Occipital lobe (tissue), 2 donors: Measurements from ENCODE around the genes MSANTD4 and ACAT1.

DNA sequence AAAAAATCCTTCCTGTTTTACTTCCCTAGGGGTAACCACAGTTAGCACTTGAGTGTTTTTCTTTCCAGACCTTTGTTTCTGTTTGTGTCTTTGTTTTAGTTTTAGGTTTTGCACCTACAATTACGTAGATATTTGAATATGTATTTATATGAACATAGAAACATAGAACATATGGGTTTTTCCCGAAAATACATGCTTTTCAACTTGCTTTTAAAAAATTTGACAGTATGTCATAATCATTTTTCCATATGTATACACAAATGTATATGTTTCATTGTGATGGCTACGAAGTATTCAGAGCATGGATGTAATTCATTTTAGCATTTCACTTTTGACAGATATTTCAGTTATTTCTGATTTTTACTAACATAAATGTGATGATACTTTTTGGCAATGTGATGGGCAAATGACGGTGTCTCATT is 12.7 kb upstream of the TMEM123 start:
- RAMPAGE, long total RNA, result no peak

DNA sequence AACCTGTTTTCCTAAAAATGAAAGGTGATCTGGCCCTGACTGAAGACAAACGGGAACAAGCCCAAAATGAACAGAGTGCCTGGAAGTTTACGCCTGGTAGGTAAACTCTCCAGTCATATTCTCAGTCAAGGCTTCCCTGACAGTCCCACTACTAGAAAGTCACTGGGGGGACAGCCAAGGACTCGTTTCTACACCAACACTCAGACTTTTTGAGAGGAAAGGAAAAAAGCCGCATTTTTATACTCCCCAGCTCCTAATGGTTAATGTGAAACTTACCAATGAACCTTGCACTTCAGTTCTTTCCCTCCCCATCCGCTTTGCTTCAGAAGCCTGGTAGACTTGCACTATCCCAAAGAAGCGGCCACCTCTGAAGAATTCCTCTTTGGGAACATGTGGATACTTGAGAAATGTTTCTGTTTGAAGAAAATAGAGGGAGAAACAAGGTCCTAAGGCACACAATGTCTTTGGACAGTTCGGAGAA is 11.4 kb downstream of the MMP3 start:
- RAMPAGE, long total RNA, result no peak

GRCh38 chr11:103055728-103056202 is 36.2 kb downstream of the DCUN1D5 start:
- RAMPAGE, long total RNA, result no peak

DNA sequence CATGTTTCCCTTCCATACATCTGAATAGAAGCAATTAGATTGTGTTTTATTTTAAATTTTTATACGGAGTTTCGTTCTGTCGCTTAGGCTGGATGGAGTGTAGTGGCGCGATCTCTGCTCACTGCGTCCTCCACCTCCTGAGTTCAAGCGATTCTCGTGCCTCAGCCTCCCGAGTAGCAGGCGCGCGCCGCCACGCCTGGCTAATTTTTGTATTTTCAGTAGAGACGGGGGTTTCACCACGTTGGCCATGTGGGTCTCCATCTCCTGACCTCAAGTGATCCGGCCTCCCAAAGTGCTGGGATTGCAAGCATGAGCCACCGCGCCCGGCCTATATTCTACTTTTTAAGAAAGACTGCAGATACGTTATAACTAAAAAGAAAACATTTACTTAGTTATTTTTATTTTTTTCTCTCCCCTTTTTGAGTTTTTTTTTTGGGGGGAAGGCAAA is 781 bp downstream of the DYNC2H1 start:
- RAMPAGE, long total RNA, result no peak

- RAMPAGE, long total RNA, result no peak
These were observed 226.4 kb upstream of the DDI1 start for GRCh38 chr11:103810046-103810493.

- RAMPAGE, long total RNA, result no peak
These were observed 250.0 kb upstream of the PDGFD start for GRCh38 chr11:104413963-104414271.

DNA sequence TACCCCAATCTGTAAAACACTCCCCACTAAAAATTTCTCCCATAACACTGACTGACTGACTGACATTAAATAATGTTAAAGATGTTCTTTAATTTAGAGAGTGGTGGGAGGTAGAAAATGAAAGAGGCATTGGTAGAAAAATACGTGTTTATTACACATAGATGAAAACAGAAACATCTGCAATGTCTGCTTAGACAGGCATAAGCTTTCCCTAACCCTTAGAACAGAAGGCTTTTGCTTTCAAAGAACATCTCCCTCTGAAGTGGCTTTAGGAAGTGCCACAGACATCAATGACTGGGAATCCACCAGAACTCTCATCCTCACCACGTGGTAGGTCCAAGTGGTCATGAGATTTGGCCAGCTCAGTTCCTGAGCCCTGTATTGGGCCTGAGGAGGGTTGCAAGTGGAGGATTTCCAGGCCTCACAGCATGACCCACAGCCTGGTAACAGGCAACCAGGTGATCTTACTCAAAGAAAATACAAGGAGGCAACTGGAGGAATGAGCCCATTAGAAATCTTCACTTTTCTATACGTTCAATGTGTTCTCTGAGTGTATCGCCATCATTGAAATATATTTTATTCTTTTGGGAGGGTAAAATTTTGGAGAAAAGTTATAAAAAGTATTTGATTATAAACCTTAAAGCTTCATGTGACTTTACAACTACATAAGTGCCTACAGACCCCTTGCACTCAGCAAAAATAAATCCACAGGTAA is 1.6 kb downstream of the CASP1 start:
- RAMPAGE, long total RNA, result no peak

- RAMPAGE, long total RNA, result no peak
These were observed 38.3 kb downstream of the CARD18 start for GRCh38 chr11:105101375-105101582.

DNA sequence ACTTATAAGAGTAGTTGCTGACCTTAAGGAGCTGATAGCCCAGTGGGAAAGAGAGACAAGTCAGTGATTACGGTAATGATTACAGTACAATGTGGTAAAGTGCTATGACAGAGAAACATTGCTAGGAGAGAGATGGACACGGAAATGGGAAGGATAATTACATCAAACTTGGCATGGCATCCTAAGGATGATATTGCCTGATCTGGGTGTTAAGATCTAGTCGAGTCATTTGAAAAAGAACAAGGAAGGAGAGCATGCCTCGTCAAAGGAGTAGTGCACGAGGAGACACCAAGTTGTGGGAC is 7.9 kb downstream of the GRIA4 start:
- RAMPAGE, long total RNA, result no peak

- RAMPAGE, long total RNA, result start-site peak on the minus strand at chr11:106022195-106022221, 139 and 103 reads in 2 replicates
These were observed at the start of gene MSANTD4 for GRCh38 chr11:106021608-106022901. Gene MSANTD4, minus strand, starts transcription at chr11:106022240.

GRCh38 chr11:107391954-107392362 is 65.7 kb downstream of the CWF19L2 start:
- RAMPAGE, long total RNA, result no peak

- RAMPAGE, long total RNA, result no peak
These were observed 29.3 kb downstream of the SLN start for GRCh38 chr11:107682505-107683045.

DNA sequence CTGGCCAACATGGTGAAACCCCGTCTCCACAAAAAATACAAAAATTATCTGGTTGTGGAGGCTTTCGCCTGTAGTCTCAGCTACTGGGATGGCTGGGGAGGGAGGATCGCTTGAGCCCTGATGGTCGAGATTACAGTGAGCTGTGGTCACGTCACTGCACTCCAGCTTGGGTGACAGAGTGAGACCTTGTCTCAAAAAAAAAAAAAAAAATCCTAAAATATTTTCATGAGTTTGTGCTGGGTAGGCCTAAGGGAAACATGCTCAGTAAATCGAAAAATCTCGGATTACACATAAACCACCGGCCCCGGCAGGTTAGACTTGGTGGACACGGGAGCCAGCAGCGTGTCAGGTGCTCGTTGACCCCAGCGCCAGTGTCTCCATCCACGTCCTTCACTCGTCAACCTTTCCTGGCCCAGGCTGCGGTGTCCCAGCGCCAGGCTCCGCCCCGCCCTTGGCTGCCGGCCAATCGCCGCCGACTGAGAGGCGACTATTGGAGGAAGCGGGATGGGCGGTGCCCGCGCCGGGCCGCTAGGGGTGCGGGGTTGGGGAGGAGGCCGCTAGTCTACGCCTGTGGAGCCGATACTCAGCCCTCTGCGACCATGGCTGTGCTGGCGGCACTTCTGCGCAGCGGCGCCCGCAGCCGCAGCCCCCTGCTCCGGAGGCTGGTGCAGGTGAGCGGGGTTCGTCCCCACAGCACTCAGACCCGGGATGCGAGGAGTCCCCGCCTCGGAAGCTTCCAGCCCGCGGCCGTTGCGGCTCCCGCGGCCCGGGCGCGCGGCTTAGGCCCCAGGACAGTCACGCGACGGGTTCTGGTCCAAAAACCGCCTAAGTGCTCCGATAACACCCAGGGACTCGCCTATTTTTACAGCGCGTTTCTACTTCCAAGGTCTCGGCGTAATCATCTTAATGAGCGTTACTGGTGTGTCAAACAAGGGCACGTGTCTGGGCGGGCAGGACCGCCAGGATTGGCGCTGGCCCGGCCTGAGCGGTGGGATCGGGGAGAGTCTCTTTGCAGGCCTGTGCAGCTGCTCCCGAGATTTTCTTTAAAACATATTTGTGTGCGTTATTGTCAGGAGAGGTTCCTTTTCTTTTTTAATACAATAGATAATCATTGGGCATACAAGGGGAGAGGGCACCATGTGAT is at the start of gene ACAT1:
ACAT1 (plus strand) TSS at position 560 of the 1,144 bp plus-strand sequence.
- RAMPAGE, long total RNA, result start-site peak on the plus strand centred at position 561 of the sequence, 63 bp wide, 2,173 and 1,795 reads in 2 replicates

DNA sequence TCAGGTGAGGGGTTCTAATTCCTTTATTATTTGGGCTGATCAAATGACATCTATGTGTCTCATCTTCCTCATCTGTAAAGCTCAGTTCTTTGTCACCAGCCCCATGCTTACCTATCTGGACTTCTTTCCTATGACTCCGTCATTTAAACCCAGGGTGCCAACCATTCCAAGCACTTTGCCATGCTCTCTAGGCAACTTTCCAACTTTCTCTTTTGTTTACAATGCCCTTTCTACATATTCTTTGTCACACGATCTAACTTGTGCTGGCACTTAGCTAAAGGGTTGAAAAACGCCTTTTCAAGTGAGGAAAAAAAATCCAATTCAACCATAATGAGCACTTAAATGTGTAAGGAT is 27.9 kb downstream of the EXPH5 start:
- RAMPAGE, long total RNA, result no peak

DNA sequence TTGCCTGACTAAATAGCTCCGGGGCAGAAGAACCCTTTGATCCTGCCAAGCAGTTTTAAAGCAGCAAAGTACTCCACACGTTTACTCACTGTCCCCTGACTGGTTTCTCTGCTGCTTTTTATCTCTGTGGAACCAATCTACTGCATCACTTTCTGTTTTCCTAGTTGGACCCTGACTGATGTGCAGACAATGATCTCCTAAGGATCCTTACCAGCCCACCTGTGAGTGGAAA is 21.4 kb downstream of the EXPH5 start:
- RAMPAGE, long total RNA, result no peak

DNA sequence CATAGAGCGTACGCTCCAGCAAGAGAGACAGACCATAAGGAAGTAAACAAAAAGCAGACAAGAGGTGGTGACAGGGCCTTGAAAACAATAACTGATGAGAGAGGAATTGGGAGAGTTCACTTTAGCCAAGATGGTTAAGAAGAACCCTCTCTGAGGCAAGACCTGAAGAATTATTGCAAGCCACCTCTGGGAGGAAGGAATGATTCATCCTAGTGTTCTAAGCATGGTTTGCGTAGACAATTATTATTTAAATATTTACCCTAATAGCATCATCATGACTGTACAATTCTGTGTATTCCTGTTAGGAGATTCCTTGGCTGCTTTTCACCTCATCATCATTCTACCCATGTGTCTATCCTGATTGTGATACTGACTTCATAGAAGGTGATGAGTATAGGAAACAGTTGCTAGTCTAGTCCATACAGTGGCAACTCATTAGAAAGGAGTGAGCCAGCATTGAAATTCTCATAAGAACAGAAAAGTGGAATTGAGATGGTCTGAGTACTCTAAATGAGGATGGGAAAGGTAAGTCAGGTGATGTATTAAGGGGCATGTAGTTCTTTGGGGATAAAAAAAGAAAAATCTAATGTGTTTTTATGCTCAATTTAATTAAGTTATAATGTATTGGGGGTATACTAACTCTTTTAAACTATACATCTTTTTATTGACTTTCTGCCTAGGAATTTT is 264.5 kb downstream of the DDX10 start:
- RAMPAGE, long total RNA, result no peak

DNA sequence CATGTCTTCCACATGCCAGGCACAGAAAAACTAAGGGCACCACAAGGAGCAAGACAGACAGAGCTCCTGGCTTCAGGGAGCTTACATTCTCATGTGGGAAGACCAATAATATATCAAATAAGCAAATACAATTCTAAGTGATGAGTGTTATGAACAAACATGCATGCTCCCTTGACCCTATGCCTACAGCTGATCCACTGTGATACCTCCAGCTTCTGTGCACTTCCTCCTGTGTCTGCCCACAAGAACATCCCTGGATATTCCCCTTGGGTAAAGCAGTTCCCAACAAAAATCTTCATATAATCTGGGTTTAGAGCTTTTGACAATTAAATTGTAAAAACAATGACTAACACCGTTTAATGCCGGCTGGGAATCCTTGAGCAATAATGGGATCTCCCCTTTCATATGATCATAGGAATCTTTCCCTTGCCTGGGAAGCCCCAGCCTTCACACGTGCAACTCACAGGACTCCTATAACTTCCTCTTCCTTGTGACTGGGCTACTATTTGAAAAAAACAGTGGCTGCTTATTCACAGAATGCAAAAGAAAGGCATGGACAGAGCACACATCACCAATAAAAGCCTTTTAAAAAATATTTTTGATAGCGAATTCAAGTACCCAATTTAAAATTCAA is 6.3 kb upstream of the ZC3H12C start:
- RAMPAGE, long total RNA, result no peak

DNA sequence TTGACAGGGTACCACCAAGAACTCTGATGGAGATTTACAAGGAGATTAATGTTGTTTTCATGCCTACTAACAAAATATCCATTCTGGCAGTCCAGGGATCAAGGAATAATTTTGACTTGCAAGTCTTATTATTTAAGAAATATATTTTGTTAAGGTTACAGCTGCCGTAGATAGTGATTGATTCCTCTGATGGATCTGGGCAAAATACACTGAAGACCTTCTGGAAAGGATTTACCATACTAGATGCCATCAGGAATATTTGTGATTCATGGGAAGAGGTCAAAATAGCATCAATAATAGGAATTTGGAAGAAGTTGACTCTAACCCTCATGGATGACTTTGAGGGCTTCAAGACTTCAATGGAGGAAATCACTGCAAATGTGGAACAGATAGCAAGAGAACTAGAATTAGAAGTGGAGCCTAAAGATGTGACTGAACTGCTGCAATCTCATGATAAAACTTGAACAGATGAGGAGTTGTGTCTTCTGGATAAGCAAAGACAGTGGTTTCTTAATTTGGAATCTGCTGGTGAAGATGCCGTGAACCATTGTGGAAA is 8.9 kb downstream of the ZC3H12C start:
- RAMPAGE, long total RNA, result no peak

DNA sequence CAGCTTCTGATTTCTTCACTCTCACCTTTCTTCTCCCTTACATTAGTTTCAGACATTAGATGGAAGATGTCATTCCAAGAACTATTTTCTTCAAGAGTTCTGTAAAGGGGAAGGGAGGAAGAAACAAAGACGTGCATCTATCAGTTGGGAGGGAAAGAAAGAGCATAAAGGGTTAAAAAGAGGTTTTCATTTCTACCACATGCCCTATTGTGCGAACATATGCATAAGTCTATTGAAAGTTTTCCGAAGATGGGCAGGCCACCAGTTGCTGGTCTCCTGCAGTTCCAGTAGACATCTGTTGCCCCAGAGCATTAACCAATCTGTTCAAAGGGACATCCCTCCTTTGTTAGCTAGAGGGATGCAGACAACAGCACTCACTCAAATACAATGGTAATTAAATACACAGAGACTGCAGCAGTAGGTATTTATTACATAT is 38.5 kb downstream of the ZC3H12C start:
- RAMPAGE, long total RNA, result no peak

GRCh38 chr11:110374902-110375450 is 54.8 kb upstream of the FDX1 start:
- RAMPAGE, long total RNA, result no peak